Endothelial cell (in vitro differentiated cells): ENCODE data around the gene PPP5C.

DNA sequence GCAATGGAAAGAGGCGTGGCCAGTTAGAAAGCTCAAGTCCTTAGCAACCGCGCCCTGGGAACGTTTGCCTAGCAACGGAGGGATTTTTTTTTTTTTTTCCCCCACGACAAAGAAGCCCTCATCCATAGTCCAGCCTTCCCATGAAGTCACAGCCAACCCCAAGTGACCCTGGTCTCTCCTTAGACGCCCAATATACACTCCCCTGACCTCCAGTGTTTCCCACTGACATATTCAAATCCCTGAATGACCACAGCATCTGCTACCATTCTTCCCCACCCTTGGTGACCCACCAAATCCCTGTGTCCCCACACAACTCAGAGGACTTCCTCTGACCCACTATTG, 339 bp upstream of the DMWD start:
- PRO-cap = bidirectional peak, plus-strand start at position 125 of the sequence, minus-strand start outside the sequence

GRCh38 chr19:45866583-45867436, 2.7 kb downstream of the FOXA3 start:
- PRO-cap = no peak

GRCh38 chr19:45886333-45887098, 575 bp upstream of the IRF2BP1 start:
- PRO-cap = bidirectional peak, plus-strand start at chr19:45886574, minus-strand start at chr19:45886404; bidirectional peak, plus-strand start at chr19:45886882, minus-strand start at chr19:45886798

- PRO-cap = bidirectional peak, plus-strand start at chr19:46347087, minus-strand start at chr19:46346940; bidirectional peak, plus-strand start at chr19:46347658, minus-strand start at chr19:46347486
Observed at GRCh38 chr19:46346575-46347850, at the start of gene PPP5C. TSS of gene PPP5C (plus strand) at chr19:46347087.

DNA sequence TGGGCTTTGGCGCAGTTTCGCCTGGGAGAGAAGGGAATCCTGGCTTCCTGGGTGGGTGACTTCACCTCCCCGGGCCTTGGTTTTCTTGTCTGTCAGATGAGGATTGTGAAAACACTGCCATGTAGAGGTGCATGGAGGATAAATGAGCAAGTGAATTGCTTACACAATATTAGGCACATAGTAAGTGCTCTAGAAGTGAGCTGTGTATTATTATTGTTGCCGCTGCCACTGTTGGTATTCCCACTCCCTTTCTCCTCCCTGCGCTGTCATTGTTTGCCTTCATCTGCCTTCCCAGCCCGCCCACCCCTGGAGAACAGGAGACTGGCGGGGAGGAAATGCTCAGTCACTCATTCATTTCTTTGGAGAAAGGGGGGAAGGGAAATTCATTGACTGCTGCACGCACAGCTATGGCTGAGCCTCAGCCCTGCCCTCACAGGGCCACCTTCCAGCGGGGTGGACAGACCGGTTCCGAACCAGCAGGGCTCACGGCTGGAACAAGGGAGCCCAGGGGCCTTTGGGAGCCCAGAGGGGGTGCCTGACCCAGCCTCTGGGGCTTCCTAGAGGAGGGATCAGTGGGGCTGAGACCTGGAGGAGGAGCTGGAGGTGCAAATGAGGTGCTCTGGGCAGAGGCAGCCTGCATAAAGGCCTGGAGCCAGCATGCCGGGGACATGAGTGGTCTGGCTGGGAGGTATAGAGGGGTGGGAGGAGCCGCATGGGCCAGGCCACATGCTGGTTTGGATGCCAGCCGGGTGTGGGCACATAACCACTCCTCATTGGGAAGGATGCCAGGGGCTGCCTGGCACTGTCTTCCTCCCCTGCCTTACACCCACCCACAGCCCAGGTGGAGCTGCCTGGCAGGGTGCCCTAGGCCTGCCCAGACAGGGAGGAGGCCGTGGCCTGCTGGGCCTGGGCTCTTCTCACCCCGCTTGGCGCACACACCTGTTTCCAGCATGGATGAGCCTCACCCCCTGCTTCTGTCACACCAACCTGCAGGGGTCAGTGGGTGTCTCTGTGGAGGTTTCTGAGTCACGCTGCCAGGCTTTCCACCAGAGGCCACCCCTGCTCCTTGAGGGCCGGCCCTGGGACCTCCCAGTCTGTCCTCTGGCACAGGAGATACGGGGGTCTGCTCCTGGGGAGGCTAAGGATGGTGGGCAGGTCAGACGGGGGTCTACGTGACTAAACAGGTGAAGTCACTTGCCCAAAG, 26.8 kb downstream of the PPP5C start:
- PRO-cap = bidirectional peak, plus-strand start at position 433 of the sequence, minus-strand start at position 285 of the sequence

DNA sequence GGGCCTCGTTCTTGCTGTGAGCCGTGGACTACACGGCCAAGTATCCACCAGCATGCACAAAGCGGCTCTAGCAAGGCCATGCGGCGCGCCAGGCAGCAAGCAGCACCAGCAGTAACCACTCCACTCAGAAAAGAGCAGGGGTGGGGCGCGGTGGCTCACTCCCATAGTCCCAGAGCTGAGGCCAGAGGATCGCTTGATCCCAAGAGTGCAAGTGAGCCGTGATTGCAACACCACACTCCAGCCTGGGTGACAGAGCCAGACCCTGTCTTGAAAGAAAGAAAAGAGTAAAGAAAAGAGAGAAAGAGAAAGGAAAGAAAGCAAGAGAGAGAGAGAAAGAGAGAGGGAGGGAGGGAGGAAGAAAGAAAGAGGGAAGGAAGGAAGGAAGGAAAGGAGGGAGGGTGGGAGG, 4.6 kb downstream of the CCDC8 start:
- PRO-cap = no peak

DNA sequence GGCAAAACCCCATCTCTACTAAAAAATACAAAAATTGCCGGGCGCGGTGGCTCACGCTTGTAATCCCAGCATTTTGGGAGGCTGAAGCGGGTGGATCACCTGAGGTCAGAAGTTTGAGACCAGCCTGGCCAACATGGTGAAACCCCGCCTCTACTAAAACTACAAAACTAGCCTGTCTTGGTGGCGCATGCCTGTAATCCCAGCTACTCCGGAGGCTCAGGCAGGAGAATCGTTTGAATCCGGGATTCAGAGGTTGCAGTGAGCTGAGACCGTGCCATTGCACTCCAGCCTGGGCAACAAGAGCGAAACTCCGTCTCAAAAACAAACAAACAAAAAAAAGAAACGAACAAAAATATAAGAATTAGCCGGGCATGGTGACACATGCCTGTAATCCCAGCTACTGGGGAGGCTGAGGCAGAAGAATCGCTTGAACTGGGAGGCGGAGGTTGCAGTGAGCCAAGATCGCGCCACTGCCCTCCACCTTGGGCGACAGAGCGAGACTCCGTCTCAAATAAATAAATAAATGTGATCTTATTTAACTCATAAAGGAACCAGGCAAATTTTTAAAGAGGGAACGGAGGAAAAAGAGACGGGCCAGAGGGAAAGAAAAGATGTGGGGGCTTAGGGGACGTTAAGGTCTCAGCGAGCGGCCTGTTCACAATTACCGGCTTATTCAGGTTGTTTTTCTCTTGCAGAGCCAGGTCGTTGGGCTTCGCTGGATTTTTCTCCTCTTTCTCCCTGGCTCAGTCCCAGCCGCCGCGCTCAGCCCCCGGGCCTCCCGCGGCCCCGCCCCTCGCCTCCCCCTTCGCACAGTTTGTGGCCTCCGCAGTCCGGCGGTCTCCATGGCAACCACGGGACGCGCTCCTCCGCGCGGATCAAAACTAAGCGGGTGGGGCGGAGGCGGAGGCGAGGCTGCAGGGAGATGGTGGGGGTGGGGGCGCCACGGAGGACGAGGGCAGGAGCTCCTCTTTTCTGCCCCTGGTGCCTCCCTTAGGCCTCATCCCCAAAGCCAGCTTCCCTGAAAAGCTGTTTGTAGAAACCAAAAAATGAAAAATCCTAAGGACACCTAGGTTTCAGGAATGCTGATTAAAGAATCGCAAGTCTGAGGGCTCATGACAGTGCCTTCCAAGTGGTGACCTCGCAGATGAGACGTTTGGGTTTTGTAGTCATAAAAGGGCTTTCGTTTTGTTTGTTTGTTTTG, 2.8 kb upstream of the CCDC8 start:
- PRO-cap = bidirectional peak, plus-strand start at position 906 of the sequence, minus-strand start at position 736 of the sequence

- PRO-cap = no peak
Observed at GRCh38 chr19:46546475-46546896, 50.8 kb upstream of the PNMA8B start.

GRCh38 chr19:46649231-46650009, 11.6 kb downstream of the DACT3 start:
- PRO-cap = no peak

DNA sequence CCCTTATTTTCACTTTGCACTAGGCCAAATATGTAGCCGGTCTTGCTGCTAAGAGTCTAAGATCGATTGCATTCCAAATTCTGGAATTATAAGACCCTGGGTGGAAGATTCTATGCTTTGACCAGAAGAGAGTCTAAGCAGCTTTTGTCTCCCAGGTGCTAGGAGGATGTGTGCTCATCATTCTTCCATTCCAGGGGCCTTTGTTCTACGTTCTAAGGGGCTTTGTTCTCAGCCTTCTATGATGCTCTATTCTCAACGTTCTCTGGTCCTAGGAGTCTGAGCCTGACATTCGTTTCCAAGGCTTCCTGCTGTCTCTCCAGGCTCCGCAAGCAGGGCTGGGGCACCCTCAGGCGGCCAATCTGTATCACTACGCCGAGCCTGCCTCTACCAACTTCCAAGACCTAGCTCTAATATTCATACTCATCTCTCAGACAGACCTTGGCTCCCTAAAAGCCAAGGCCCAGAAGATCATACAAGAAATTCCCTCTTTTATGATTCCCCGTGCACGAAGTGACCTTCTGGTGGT, 929 bp upstream of the DACT3 start:
- PRO-cap = unidirectional peak, minus-strand start at position 264 of the sequence

GRCh38 chr19:46710563-46711430, 6.1 kb downstream of the PRKD2 start:
- PRO-cap = no peak

- PRO-cap = no peak
Observed at GRCh38 chr19:46722653-46723917, 6.2 kb upstream of the PRKD2 start.

DNA sequence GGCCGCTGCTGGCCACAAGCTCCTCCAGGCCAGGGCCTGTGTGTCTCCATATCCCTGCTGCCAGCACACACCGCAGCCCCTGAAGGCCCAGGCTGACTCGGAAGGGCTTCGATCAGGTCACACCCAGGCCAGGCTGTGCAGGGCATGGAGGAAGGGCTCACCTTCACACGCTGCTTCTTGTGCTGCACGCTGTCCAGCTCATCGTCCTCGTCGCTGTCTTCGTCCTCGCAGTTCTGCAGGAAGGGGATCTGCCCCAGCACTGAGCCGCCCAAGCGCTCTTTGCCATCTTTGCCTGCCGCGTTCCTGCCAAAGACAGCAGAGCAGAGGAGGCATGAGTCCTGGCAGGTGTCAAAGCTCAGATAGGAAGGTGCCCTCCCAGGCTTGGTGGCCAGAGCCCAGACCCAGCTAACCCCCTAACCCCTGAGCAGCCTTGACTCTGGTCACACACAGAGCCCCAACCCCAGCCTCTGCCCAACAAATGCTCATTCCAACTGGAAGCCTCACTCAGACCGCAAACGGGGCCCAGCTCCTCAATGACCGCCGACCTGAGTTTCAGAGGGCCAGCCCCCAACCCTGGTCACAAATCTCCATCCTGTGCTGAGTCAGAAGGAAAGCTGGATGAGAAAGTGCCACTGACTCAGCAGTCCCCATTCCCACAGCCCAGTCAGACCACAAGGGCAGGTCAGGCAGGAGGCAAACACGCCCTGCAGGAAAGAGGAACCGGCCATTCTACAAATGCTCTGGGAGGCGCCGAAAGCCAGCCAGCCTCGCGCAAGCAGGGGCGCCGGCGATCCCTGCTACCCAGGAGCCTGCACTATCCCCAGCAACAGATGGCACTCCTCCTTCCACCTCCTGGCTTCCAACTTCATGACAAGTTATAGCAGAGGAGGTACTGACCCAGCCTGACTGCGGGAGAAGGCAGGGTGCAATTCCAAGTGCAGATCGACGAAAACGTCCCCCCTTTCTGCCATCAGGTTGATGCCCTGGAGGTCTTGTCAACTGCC, 14.0 kb upstream of the PRKD2 start:
- PRO-cap = no peak

- PRO-cap = no peak
Observed at GRCh38 chr19:46737448-46738096, 8.3 kb upstream of the FKRP start.

- PRO-cap = no peak
Observed at GRCh38 chr19:46768640-46769185, 19.7 kb downstream of the SLC1A5 start.

- PRO-cap = bidirectional peak, plus-strand start at chr19:46849452, minus-strand start at chr19:46849279
Observed at GRCh38 chr19:46849155-46849656, 1.4 kb downstream of the AP2S1 start.

DNA sequence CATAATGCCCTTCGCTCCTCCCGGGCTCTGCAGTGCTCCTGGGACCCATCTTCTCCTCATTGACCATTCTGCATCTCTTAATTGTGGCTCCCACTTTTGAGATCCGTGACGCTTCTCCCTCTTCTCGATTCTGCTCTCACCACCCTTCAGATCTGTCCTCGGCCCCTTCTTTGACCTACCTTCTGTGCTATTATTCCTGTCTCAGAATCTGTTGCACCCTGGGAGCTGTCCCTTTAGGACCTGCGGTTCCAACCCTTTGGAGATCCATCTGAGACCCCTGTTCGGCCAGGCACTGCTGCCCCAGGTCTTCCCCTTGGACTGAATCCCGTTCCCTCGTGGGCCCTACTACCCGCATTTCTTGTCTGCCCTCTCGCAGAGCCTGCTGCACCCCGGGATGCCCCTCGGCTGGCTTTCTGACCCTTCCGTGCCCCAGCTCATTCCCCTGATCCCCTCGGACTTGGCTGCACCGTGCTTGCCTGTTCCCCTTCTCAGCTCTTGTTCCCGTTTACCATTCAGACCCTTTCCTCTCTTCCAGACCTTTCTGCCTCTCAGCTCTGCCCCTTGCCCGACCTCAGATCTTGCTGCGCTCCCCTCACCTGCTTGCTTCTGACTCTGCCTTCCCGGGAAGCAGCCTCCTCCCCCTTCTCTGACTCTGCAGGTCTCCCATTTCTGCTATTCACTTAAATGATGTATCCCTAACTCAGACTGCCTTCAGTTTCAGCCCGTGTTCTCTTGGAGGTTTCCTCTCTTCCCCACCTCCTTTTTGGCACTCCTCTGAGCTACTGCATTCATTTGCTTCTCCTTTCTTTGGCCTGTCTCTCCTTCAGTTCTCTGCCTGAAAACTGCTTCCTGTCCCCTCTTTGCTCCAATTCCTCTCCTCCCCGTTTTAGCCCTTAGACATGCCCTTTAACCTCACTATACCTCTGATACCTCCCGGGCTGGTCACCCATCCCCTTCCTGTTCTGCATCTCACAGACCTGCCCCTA, 1.1 kb downstream of the ARHGAP35 start:
- PRO-cap = no peak

- PRO-cap = unidirectional peak, plus-strand start at chr19:47048258
Observed at GRCh38 chr19:47047640-47048338, 635 bp downstream of the TMEM160 start.

DNA sequence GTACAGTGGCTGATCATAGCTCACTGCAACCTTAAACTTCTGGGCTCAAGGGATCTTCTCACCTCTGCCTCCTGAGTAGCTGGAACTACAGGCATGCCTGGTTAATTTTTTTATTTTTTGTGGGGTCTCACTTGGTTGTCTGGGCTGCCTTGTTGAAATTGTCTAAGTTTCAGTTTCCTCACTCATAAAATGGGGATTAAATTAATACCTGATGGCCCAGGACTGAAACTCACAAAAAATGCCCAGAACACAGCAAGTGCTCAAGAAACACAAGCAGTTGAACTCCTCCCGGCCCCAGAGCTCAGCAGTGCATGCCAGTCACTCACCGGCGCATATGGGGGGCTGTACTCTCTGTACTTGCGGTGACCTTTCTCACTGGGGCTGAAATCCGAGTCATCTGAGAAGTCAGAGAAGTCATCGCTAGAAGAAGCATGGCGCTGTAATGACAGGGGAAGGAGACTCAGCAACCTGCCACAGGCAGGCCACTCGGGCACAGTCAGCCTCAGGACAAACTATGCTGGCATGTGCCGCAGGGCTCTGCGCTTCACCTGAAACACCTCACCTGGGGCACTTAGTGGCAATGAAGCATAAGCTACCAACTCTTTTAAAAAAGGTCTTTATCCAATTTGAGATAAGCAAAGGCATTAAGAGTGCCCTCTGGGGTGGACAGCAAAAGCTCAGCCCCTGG, 19.8 kb downstream of the ZC3H4 start:
- PRO-cap = no peak

- PRO-cap = no peak
Observed at GRCh38 chr19:47188496-47189124, 42.4 kb downstream of the BBC3 start.